Zone of skin (tissue), 1 donor: ENCODE measurements around the genes APC and DCP2.

GRCh38 chr5:112109112-112109828, 309.8 kb downstream of the EPB41L4A start:
- RRBS = no CpG with 5 or more reads among the region's 3 CpGs

GRCh38 chr5:112258872-112259614, 160.0 kb downstream of the EPB41L4A start:
- RRBS = no CpG with 5 or more reads among the region's 2 CpGs

DNA sequence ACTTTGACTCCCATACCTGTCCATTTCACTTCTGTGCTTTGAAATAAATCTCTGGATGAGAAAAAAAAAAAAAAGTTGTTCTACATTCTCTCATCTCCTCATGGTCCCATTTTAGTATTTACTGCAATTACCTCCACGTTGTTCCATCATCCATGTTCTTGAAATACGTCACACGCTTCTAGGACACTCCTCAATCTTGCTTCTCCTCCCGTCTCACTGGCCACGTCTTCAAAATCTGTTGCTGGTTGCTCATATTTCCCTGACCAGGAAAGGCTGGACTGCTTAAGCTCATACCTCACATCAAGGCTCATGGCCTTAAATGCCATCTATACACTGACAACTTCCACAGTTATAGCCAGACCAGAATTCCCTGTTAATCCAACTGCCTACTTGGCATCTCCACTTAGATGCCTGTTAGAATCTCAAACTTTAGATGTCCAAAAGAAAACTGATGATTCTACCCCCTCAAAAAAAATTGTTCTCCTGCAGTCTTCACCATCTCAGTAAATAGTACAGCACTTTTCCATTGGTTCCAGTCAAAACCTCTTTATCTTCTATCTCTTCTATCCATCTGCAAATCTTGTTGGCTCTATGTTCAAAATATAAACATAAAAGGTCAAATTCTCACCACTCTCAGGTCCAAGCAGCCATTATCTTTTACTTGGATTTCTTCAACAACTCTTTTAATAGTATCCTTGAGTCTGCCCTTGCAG, 132.1 kb downstream of the EPB41L4A start:
- RRBS = no CpG with 5 or more reads among the region's 5 CpGs

GRCh38 chr5:112293415-112294042, 125.5 kb downstream of the EPB41L4A start:
- RRBS = no CpG with 5 or more reads among the region's 8 CpGs

DNA sequence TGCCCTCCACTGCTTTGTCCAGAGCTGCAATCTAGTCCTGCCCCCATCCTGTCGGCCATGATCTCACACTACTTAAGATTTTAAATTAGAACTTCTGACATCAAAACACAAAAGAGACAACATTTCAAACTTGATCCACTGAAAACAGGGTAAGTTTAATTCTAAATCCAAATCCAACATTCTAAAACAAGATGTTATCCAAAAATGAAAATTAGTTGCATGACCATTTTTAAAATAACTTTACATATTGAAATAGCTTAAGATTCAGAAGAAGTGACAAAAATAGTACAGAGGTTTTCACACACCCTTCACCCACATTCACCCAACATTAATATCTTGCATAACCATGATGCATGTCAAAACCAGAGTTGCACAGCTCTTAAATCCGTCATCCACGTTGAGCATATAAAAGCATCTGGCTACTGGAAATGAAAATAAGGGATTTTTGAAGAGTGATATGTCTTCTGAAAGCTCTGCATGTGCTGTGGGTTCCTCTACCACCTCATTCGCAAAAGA, 113.8 kb upstream of the EPB41L4A start:
- RRBS = no CpG with 5 or more reads among the region's 4 CpGs

DNA sequence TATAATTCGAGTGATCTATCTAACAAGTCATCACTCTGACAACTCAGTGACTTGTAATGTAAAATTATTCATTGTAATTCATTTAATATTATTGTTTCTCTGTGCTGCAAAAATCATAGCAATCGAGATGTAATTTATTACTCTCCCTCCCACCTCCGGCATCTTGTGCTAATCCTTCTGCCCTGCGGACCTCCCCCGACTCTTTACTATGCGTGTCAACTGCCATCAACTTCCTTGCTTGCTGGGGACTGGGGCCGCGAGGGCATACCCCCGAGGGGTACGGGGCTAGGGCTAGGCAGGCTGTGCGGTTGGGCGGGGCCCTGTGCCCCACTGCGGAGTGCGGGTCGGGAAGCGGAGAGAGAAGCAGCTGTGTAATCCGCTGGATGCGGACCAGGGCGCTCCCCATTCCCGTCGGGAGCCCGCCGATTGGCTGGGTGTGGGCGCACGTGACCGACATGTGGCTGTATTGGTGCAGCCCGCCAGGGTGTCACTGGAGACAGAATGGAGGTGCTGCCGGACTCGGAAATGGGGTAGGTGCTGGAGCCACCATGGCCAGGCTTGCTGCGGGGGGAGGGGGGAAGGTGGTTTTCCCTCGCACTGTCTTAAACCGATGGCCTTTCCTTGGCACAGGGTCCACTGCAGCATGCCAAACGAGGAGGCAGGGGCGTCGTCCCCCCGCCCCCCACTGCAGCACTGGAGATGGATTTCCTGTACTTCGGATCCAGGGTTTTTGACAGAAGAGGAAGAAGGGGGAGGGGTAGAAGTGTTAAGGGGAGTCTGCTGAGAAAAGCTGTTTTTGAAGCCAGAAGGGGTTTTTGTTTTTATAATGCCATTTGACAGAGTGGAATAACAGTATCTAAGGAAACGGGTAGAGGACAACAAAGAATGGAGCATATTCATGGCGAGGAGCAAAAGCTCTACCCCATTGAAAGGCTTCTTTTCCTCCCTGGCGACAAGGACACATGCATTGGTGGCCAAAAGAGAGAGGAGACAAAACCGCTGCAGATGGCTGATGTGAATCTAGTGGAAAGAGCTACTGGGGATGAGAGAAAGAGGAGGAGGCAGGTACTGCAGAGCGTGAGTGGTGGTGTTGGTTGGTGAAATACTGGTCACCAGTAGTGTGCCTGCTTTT, at the start of gene APC:
Gene APC (plus strand): TSS at position 490 of the 1,132 bp plus-strand sequence.
- RRBS = no CpG with 5 or more reads among the region's 42 CpGs

DNA sequence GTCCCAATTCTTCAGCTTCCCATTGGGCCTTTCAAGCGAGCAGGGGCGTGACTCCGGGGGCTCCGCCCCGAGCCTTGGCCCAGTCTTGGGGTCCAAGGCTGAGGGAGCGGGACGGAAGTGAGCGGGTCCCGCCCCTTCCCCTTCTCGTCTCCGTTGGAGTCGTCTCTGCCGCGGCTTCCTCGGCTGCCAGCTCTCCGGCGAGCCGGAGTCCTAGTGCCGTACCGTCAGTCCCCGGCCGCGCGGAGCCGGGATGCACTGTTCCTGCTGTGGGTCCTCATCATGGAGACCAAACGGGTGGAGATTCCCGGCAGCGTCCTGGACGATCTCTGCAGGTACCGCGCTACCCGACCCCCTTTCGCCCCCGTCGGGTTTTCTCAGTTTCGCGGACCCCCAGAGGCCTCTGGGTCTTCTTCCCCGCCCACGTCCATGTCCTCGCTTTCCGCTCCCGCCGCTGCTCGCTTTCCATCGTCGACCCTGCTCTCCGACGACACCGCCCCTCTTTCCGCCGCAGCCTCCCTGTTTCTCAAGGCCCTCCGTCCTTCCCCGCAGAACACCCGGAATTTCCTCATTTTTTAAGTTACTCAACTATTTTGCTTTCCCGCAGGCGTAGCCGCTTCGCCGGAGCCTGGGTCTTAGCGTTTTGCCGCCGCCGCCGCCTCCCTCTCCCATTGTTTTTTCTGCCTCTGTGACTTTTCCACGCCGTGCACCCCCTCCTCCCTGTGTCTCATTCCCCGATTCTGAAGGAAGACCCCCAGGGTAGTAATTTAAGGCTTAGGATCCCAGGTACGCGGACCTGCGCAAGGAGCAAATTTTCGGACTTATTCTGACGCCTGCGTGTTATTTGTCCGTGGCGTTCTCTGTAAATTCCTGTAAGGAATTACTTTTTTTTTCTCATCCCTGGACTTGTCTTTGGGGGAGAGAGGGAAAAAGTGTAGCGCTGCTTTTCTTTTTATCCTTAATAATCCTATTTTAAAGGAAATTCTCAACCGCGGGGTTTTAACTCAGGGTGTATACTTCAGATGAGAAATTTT, at the start of gene DCP2:
Gene DCP2 (plus strand): TSS at position 144 of the 1,031 bp plus-strand sequence.
- RRBS = under 1% methylated on average over 9 of the region's 78 CpGs

- RRBS = no CpG with 5 or more reads among the region's 6 CpGs
These were observed 51.1 kb downstream of the DCP2 start for GRCh38 chr5:113027606-113028275.

- RRBS = no CpG with 5 or more reads among the region's 7 CpGs
These were observed 185.2 kb downstream of the DCP2 start for GRCh38 chr5:113161718-113162362.

DNA sequence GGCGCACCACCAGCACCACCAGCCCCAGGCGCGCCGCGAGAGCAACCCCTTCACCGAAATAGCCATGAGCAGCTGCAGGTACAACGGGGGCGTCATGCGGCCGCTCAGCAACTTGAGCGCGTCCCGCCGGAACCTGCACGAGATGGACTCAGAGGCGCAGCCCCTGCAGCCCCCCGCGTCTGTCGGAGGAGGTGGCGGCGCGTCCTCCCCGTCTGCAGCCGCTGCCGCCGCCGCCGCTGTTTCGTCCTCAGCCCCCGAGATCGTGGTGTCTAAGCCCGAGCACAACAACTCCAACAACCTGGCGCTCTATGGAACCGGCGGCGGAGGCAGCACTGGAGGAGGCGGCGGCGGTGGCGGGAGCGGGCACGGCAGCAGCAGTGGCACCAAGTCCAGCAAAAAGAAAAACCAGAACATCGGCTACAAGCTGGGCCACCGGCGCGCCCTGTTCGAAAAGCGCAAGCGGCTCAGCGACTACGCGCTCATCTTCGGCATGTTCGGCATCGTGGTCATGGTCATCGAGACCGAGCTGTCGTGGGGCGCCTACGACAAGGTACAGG, 920 bp downstream of the KCNN2 start:
- RRBS = 3% methylated on average over 17 of the region's 60 CpGs

DNA sequence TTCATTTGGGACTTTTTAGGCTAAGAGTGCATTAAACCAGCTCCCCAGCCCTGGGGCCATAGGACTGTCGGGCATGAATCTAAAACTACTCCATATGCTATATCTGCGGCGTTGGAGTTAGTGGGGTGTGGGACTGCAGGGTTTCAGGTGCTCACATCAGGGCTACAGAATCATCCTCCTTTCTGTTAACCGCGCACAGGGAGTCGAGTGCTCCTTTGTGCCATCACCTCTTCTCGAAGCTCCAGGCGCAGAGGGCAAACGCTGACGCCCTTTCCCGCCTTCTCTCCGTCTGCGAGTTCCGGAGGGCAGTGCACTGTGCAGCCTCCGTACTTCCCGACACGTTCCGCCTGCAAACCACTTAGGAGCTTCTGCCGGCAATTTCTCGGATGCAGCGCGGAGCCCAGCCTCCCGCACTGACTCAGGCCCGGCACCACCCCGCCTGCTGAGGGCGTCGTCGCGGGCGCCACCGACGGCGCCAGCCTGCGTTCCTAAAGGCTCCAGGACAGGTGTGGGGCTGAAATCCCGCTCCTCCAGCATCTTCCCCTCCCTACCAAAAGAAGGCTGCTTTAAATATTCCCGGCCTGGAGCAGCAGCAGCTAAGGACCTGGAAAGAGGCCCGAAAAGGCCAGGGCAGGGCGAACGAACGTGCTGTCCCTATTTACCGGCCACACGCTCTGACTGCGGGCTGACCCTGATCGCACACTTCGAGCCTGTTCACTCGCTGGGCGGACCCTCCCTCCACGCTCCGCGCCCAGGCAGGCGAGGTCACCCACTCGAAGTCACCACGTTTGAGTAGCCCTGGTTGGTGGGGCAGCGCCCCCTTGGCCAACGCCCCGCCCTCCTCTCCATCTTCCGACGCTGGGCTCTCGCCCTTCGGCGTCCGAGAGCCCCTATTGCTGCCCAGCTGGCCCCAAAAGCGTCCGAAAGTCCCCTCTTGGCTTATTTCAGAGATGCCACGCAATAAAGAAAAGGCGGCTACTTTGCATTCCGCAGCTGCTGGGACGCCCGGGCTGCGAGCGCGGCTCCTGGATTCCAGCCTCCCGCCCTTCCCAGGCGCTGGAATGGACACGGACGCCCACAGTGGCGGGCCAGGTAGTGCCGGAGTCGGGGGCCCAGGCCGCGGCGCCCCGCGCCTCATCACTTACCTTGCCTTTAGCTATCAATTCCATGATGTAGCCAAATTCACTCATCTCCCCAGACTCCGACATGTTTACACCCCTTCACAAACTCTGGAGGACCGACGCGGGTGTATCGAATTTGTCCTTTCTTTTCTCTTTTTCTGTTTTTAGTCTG, 9.6 kb upstream of the TRIM36 start:
- RRBS = 10% methylated on average over 23 of the region's 89 CpGs

- RRBS = no CpG with 5 or more reads among the region's 1 CpG
These were observed 12.5 kb upstream of the PGGT1B start for GRCh38 chr5:115275114-115275709.

DNA sequence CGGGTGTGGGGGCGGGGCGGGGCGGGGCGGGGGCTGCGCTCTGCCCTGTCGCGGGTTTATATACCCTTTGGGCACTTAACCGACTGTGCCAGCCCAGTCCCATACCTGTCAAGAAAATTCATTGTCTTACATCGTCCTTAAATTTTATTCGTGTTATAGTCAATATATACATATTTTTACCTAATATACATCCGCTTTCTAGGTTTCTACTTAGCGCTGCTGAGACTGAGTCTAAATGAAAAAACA, 351 bp upstream of the CCDC112 start:
- RRBS = no CpG with 5 or more reads among the region's 13 CpGs

DNA sequence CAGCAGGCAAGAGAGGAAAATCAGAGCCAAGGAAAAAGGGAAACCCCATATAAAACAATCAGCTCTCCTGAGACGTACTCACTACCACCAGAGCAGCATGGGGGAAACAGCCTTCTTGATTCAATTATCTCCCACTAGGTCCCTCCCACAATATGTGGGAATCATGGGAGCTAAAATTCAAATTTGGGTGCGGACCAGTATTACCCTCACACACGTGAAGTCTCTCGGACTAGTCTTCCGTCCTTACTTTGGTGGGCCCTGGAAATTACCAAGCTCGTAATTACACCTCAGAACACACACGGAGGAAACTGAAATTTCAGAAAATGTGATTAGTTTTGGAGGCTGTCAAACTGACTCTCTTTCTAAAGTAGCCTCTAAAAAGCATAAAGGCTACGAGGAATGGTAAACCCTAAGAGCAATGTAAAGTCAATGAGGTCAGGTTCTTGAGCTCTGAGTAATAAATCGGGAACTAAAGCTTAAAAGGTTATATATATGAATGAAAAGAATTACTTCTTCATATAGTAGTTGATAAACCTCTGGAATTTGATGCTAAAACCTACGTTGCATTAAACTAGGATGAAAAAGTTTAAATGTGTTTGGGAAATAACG, 806 bp upstream of the FEM1C start:
- RRBS = no CpG with 5 or more reads among the region's 11 CpGs

- RRBS = no CpG with 5 or more reads among the region's 5 CpGs
These were observed 2.2 kb downstream of the TMED7 start for GRCh38 chr5:115623541-115624124.

GRCh38 chr5:116083944-116084703, 701 bp upstream of the COMMD10 start:
- RRBS = no CpG with 5 or more reads among the region's 17 CpGs

- RRBS = no CpG with 5 or more reads among the region's 5 CpGs
These were observed 107.6 kb downstream of the COMMD10 start for GRCh38 chr5:116192148-116193122.

DNA sequence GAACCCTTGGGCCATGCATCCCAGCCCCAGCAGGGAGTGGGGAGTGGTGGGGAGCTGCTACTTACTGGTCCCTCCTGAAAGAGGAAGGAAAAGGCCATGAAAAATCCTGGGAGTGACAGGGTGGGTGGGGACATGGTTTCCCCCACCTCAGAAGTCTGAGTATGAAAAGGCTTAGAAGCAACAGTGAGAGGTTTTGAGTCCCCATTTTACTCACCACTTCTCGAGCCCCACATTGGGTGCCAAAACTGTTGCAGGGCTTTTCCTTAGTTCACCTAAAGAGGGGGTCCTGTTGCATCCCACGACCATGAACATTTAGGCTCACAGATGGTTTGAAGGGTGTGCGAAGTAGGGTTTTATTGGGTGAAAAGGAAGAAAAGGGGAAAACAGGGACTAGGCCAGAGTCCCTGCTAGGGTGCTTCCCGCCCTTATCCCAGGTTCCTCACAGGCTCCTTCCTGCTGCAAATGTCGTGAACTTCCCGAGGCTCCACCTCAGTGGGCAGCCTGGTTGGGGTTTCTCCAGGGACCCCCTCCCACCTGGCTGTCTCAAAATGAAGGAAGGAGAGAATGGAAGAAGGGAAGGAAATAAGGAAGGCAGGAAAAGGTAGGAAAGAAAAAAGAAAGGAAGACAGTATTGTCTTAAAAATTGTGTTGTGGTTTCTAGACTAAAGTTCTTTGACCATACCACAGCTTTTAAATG, 226.1 kb downstream of the SEMA6A start:
- RRBS = no CpG with 5 or more reads among the region's 6 CpGs

DNA sequence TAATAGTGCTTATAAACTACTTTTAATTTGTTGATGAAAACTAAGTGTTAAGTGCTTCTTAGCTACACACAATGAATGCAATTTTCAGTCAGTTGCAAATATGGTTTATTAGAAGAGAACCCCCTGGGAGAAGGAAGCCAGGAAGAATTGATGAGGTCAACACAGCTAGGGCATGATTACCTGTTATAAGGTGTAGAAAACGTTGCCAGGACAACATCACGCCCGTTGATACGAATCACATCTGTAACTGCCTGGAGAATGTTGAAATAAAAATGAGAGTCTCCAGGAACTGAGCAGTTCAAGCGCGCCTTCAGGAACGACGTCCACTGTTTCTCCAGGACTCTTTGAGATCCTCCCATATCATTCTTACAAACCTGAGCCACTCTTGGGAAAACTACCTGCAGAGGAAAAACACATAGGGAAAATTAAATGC, 88.0 kb downstream of the SEMA6A start:
- RRBS = no CpG with 5 or more reads among the region's 8 CpGs